Measurements from ENCODE around the gene RABGEF1.

DNA sequence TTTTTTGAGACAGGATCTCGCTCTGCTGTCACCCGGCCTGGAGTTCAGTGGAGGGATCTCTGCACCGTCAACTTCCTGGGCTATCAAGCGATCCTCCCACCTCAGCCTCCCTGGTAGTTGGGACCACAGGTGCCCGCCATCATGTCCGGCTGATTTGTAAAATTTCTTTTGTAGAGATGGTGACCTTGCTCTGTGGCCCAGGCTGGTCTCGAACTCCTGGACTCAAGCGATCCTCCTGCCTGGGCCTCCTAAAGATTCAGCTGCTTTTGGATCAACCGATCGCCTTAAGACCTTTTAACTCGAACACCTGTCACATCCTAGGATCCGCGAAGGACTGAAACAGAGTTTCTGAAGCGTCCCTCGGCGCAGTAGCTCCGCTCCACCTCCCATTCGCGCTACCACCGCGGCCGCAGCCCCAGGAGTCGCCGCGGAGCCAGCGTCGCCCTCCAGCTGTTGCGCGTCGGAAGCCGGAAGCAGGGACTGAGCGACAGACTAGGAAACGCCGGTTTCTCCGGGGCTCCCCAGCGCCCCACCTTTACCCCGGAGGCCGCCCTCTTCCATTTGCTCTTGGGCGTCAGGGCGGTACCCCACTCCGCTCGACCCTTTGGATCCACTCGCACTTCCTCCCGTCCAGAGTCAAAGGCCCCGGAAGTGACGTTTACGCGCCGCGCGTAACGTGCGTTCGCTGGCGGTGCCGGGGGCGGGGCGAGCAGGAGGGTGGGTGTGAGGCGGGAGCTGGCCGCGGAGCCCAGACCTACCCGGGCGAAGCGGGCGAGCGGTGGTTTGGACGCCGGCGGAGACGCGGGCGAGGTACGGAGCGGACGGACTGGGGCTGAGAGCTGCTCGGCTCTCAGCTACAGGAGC is at the start of gene RABGEF1:
RABGEF1 (plus strand) TSS at position 751 of the 864 bp plus-strand sequence.
- RRBS = 1% methylated on average over 23 of the region's 76 CpGs

DNA sequence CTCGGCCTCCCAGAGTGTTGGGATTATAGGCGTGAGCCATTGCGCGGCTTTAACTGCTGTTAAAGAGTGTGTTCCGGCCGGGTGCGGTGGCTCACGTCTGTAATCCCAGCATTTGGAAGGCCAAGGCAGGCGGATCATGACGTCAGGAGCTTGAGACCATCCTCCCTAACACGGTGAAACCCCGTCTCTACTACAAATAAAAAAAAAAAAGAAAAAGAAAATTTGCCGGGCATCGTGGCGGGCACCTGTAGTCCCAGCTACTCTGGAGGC is 1.2 kb downstream of the RABGEF1 start:
- RRBS = no CpG with 5 or more reads among the region's 15 CpGs

GRCh38 chr7:66845222-66845613 is 75.8 kb upstream of the TMEM248 start:
- RRBS = no CpG with 5 or more reads among the region's 10 CpGs

- RRBS = no CpG with 5 or more reads among the region's 13 CpGs
Observed at GRCh38 chr7:66845652-66846146, 75.3 kb upstream of the TMEM248 start.

- RRBS = no CpG with 5 or more reads among the region's 10 CpGs
Observed at GRCh38 chr7:67101070-67101590, 104.5 kb downstream of the TYW1 start.

DNA sequence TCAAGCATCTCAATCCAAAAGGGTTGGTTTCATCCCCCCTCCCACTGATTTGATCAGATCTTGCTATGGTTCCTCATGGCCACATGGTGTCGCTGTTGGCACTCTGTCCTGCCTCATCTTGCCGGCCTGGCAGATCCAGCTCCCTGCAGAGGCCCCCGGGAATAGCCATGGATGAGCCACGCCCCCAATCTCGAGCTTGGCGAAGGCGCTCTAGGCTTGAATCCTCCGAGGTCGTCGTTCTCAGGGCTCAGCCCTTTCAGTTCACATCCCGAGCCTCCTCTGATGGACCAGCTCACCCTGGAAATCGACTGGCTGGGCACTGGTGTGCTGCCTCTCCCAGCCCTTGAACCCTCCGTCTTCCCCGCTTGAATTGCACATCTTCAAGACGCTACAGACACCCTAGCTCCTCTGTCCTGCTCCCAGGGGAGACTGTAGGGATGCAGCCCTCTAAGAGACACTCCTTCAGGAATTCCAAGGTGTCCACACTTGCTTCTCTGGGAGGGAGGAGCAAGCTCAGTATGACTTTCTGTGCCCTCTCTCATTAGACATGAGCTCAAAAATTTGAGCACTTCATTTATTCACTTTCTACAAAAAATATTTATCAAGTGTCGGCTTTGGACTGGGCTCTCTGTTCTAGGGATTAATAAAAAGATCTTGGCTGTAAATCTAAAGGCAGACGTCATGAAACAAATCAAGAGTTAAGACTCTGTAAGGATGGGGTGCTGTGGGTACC is 348.7 kb downstream of the SPDYE21 start:
- RRBS = no CpG with 5 or more reads among the region's 17 CpGs

DNA sequence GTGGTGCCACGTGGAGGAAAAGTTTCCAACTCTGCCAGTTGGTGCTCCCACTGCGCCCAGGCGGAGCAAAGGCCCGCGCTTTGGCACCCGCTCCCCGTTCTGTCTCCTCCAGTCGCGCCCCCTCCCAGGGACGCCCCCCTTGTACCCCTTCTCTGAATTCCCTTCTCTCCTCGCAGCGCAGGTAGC is 756 bp upstream of the AUTS2 start:
- RRBS = no CpG with 5 or more reads among the region's 12 CpGs

GRCh38 chr7:69617931-69618567 is 19.8 kb downstream of the AUTS2 start:
- RRBS = no CpG with 5 or more reads among the region's 4 CpGs

DNA sequence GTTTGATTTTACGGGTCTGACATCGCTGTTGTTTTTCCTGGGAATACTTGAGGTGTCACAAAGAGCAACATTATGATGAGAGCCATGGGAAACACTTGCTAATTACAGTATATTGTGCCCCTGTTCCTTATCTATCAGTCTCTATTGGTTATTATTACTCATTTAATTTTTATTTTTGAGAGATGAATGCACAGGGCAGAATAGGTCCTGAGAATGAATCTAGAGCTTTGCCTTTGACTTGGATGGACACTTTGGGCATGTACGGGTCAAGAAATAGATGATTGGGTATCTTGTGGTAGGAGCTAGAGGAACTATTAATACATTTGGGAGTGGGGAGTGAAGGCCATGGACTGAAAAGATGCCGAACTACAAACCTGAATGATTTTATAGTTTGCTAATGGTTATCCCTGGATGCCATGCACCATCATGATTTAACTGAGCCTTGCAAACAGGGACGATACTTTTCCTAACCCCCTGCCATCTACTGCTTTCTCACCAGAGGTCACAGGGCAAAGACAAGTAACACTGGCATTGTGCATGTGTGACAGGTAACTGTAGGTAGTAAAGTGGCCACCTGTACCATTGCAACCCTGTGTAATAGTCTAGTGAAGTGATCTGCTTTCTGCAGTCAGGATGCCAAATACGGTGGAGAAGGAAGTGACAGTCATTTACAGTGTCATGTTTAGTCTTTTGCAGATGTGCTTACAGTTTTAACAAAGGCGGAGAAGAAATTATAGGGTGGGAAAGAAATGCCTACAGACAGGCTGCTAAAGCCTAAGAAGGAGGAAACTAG is 157.5 kb downstream of the AUTS2 start:
- RRBS = no CpG with 5 or more reads among the region's 7 CpGs

DNA sequence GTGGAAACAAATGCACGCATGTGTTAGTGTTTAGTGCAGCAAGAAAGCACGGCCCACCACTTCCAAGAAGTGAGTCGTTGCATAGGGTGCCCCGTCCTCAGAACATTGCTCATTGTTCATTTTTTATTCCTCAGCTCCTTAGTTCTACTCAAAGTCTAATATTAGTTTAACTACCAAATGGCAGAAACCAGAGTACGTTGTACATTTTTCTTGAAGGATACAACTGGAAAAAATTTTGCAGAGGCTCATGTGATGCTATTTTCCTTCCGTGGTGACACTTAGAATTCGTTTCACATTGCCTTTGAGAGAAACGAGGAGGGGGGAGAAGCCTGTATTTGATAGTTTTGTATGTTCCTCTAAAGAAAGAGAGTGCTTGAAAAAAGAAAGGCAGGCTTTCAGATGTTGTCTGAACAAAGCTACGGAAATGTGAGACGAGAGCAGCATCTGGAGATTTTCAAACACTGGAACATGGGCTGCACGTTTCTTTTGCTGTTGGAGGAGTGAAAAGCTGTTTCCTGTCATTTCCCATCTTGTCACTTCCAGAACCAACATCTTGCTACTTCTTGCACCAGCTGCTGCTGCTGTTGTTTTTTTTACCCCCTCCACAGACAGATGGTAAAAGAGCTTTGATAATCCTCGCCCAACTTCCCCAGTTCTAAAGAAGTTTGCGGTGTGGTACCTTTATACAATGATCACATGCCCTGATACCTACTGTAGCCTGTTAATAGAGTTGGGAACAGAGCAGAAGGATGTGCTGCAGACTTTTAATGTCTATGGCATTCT is 407.9 kb downstream of the AUTS2 start:
- RRBS = no CpG with 5 or more reads among the region's 13 CpGs

- RRBS = no CpG with 5 or more reads among the region's 10 CpGs
Observed at GRCh38 chr7:70471711-70472388, 660.1 kb upstream of the GALNT17 start.

DNA sequence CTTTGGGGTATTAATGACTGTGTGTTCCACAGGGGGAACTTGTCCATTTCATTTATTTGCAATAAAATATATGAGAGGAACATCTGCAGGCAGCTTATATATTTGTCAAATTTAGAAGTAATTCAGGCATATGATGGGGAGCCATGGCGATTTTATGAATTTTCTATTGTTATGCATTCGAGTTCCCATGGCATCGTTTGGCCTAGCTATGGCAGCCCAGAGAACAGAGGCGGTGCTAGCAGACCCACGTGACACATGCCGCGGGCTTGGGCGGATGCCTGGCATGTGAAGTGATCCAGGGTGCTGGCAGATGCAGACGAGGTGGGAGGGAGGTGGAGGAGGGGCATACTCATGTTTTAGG is 560.0 kb upstream of the GALNT17 start:
- RRBS = no CpG with 5 or more reads among the region's 9 CpGs

- RRBS = no CpG with 5 or more reads among the region's 5 CpGs
Observed at GRCh38 chr7:70599889-70600396, 532.0 kb upstream of the GALNT17 start.

GRCh38 chr7:70695833-70696043 is 436.2 kb upstream of the GALNT17 start:
- RRBS = no CpG with 5 or more reads among the region's 9 CpGs

DNA sequence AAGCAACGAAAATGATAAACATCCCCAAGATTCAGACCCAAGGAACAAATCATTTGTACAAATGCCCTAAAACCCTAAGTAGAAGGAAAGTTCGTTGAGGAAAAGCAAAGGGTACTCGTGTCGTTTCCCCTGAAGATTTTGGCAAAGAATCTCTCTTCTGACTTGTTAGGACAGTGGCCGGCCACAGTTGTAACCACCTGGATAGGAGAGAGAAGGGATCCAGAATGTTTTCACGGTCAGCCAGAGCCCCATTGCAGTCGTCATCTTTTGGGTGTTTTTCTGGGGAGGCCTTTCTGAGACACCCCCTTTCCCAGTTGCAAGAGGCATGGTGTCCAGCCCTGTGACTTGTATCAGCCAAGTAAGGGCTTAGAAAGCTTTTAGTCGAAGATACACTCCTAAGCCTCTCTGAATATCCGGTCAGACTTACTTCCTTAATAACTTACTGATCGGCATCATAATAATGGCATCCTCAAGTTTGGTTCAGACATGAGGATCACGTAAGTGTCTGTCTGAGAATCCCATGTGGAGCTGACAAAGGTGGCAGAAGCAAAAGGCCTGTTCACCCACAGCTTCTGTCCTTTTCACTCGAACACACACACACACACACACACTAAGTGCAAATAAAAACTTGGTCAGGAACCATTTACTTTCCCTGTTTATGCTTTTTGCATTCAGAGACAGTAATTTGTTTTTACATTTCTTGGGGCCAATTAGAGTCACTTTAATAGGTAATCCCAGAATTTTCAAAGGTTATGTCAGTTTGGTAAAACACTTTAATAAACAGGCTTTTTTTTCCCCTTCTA is 435.7 kb upstream of the GALNT17 start:
- RRBS = no CpG with 5 or more reads among the region's 12 CpGs

DNA sequence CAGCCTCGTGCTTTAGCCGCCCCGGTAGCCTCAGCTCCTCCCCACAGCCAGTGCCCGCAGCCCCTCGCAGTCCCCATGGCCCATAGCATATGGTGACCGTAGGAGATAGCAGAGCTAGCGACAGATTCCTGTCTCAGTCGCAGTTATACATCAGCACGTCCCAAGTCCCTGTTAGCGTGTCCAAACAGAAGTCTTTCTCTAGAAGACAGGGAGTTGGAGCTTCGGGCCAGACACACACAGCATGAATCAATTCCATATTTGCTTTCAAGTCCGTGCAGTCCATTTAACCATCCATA is 344.5 kb upstream of the GALNT17 start:
- RRBS = no CpG with 5 or more reads among the region's 12 CpGs

- RRBS = no CpG with 5 or more reads among the region's 6 CpGs
Observed at GRCh38 chr7:71221857-71222228, 89.9 kb downstream of the GALNT17 start.

DNA sequence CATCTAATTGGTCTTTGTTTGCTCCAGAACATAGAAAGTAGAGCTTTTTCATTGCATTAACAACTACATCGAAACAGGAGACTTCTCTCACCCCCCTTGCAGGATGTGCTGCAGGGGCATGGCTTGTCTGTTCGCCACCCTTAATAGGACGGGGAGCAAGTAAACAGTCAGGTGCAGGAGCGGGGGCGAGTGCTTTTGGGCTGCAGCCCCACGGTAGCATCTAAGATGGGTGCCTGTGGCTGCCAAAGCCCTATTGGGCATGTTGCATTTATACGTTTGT is 326.2 kb downstream of the GALNT17 start:
- RRBS = no CpG with 5 or more reads among the region's 7 CpGs

GRCh38 chr7:72830059-72830373 is 2.0 kb upstream of the TYW1B start:
- RRBS = no CpG with 5 or more reads among the region's 7 CpGs

DNA sequence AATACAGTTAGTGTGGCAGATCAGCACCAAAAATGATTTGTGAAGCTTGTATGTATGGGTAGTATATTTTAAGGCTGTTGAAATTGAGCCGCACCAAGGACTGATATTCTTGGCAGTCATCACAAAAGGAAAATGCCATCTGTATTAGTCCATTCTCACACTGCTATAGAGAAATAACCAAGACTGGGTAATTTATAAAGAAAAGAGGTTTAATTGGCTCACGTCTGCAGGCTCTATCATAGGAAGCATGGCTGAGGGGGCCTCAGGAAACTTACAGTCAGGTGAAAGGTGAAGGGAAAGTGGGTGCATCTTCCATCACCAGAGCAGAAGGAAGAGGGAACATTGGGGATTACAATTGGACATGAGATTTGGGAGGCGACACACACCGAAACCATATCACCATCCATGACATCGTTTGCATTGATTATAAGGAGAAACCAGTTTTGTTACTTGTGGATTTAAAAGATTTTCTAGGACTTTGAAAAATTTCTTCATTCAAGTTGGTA is 42.9 kb upstream of the POM121 start:
- RRBS = no CpG with 5 or more reads among the region's 5 CpGs

All from retinal pigment epithelial cell (primary cell).